ENCODE measurements around a stretch of chr16.

GRCh38 chr16:1171867-1172400 is 19.0 kb downstream of the CACNA1H start:
- PRO-cap = no peak

DNA sequence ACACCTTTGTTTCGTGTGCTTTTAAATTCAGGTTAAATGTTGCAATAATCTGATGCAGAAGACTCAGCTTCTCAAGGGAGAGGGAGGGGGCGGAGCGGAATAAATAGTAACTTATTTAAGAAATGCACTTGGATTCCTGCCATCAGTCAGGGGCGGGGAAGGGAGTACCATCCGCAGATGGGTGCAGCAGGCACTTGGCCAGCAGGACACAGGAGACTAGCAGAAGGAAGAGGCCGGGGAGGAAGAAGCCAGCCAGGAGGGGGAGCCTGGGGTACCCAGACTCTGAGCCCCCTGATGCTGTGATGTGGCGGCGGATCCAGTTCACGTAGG is 3.5 kb downstream of the TPSG1 start:
- PRO-cap = no peak

- PRO-cap = unidirectional peak, plus-strand start at chr16:1291088
Observed at GRCh38 chr16:1290997-1291231, 18.5 kb upstream of the UBE2I start.

GRCh38 chr16:1308615-1309288 is 684 bp upstream of the UBE2I start:
- PRO-cap = unidirectional peak, minus-strand start at chr16:1308868

DNA sequence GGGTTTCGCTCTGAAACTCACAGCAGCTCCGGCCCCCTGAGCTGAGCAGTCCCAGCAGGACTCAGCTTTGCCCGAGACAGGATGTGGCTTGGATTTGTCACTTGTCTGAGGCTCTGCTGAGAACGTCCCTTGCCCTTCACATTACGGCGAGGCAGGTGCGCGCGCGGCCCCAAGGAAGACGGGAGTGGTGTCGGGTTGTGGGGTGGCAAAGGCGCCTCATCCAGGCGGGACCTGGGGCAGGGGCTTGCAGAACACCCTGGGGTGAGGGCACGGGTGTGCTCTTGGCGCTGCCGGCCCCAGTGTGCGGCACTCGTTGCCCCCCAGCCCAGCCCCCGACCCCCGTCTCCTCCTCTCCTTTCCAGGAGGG is 5.6 kb downstream of the UBE2I start:
- PRO-cap = no peak

DNA sequence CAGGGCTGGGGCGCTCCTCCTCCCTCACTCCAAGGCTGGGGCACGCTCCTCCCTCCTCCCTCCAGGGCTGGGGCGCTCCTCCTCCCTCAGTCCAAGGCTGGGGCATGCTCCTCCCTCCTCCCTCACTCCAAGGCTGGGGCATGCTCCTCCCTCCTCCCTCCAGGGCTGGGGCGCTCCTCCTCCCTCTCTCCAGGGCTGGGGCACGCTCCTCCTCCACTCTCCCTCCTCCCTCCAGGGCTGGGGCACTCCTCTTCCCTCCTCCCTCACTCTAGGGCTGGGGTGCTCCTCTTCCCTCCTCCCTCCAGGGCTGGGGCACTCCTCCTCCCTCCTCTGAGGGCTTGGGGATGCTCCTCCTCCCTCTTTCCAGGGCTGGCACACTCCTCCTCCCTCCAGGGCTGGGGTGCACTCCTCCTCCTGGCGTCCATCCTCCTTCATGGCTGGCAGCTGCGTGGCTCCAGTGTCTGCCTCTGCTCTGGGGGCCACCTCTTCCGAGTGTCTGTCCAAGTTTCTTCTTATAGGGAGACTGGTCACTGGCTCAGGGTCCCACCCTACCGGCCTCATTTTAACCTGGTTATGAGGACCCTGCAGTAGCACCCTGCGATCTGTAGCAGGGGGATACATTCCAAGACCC is 24.5 kb downstream of the GNPTG start:
- PRO-cap = no peak

GRCh38 chr16:1402018-1402411 is 12.5 kb downstream of the UNKL start:
- PRO-cap = no peak

DNA sequence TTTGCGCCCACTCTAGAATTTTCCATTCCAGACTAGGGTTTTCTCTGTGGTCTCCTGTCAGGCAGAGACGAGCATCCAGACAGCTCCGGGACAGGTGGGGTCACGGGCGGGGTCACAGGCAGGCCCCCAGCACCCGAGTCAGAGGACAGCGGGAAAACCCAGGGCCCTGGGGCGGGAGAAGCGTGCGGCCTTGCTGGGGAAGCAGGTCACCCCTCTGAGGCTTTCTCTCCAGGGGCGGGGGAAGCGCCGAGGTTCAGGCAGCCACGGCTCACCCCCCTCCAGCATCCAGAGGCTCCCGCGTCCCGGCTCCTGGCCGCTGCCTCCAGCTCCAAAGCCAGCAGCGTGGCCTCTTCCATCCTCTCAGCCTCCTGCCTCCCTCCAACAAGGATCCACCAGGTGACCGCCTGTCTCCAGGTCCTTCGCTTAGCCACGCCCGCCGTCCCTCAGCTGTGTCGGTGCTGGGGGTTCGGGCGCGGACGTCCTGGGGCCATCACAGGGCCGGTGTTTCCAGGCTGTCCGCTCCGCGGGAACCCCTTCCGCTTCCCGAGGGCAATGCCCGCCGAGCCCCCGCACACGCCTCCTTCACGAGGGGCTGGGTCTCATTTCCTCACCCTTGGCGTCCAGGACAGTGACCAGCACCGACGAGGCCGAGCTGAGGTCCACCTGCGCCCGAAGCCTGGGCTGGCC is 2.9 kb upstream of the PERCC1 start:
- PRO-cap = no peak

GRCh38 chr16:1460125-1460817 is 14.6 kb downstream of the CLCN7 start:
- PRO-cap = no peak

DNA sequence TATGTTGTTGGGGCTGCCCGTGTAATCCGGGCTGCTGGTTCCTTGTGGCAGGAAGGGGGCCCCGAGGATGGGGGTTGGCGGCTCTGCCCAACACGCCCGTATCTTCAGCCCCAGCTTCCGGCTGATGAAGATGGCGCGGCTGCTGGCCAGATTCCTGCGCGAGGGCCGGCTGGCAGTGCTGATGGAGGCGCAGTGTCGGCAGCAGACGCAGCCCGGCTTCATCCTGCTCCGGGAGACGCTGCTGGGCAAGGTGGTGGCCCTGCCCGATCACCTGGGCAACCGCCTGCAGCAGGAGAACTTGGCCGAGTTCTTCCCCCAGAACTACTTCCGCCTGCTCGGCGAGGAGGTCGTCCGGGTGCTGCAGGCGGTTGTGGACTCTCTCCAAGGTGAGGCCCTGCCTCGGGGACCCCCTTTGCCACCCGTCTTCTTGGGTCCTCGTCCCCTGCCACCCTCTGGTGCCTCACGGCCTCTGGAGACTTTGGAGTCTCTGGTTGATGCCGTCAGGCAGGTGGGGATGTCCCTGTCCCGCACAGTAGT is 2.1 kb downstream of the TELO2 start:
- PRO-cap = no peak

DNA sequence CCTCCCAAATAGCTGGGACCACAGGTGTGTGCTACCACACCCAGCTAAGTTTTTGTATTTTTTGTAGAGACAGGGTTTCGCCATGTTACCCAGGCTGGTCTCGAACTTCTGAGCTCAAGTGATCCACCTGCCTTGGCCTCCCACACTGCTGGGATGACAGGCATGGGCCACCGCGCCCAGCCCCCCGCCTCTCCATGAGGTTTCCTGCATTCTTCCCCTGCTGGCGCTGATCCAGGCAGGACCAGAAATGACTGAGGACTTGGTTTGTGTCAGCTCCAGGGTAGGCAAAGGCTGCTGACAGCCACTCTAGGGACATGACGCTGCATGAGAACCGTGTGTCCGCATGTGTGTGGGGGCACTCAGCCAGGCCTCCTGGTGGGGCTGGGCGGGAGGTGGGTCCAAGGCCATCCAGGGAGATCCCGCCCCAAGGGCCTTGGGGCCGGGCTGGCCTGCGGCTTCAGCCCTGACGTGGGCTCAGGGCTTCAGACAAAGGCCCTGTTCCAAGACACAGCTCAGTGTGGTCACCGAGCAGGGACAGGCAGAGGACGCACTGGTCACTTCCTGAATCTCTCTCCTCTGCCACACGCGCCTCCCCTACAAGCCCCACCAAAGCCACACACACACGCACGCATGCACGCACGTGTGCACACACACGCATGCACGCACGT is 5.6 kb upstream of the TMEM204 start:
- PRO-cap = unidirectional peak, plus-strand start at position 515 of the sequence

GRCh38 chr16:1535246-1536357 is 2.1 kb downstream of the TMEM204 start:
- PRO-cap = no peak

DNA sequence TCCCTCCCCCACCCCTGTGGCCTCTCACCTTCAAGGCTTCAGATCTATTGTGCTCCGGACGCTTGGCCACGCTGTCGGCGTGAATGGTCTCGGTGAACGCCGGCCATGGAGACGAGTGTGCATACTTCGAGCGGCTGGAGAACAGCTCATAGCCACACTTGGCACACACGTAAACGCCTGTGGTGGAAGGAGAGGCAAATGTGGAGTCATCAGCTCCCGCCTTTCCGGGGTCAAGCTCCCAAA is 1.8 kb downstream of the MSRB1 start:
- PRO-cap = no peak

GRCh38 chr16:1960649-1961378 is 1.5 kb downstream of the NDUFB10 start:
- PRO-cap = no peak

DNA sequence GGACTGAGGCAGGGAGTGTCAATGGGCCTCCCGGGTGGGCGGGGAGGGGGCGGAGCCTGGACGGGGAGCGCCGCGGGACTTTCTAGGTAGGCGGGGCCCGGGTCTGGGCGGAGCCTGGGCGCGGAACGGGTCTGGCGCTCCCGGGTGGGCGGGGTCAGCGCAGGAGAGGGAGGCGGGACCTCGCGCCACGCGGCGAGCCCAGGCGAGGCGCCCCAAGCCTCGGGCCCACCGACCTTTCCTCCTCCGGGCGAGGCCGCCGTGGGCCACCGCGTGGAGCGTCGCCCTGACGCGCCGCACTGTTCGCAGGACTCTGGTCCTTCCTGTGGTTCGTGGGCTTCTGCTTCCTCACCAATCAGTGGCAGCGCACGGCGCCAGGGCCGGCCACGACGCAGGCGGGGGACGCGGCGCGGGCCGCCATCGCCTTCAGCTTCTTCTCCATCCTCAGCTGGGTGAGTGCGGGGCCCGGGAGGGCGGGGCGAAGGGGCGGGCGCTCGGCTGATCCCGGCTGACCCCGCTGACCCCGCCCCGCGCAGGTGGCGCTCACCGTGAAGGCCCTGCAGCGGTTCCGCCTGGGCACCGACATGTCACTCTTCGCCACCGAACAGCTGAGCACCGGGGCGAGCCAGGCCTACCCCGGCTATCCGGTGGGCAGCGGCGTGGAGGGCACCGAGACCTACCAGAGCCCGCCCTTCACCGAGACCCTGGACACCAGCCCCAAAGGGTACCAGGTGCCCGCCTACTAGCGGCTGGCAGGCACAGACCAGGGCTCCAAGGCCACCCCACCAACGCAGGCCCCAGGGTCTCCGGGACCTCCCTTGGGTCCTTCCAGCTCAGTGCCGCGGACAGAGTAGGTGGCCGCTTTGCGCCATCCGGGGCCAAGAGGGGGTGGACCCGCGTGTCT is 2.8 kb downstream of the SYNGR3 start:
- PRO-cap = no peak

DNA sequence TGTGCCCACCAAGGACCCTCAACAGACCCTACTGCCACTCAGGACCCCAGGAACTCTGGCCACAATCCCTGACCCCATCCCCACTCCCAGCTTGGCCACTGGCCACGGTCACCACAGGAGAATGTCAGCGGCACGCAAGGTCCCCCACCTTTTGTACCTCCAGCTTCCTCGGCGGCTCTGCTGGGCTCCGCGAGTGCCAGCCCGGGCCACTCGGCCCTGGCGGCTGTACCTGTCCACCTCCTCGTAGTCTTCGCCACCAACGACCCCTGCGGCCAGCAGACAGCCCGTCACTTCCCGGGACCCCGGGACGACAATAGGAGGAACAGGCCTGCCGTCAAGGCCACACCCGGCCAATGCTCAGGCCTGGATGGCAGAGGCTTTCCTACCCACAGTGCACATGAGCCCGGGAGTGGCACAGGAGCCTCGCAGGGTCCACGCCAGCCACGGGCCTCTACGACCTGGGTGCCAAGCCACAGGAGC is 11.7 kb downstream of the SYNGR3 start:
- PRO-cap = no peak

DNA sequence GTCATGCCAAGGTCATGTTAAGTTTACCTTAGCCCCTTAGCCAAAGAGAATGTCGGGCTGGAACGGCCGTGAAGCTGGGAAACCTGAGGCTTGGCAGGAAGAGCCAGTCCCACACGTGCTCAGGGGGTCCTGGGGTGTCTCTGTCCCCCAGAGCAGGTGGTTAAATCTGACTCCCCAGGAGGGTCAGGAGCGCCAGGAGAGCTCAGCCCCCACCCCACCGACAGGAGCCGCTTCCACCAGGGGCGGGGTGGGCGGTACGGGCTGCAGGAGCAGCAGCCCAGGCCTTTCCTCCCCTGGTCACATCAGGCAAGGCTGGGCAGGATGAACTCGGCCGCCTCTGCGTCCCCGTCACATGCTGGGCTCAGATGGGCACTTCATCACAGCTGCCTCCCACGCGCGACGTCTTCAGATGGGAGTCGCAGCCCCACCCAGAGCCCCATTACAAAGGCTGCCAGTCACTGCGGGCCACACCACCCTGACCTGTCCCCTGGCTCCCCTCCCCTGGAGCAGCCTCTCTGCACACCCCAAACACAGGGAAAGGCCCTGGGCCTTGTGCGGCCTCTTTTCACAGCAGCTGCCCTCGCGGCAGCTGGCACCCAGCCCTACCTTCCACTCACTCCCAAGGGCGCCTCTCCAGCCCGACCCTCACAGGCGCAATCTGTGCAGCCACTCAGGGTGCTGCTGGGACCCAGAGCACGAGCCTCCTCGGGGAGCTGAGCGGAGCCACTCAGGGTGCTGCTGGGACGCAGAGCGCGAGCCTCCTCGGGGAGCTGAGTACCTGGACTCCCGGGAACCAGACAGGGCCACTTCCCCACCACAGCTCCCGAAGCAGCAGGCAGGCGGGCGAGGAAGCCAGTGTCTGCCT is 14.7 kb upstream of the NPW start:
- PRO-cap = no peak

DNA sequence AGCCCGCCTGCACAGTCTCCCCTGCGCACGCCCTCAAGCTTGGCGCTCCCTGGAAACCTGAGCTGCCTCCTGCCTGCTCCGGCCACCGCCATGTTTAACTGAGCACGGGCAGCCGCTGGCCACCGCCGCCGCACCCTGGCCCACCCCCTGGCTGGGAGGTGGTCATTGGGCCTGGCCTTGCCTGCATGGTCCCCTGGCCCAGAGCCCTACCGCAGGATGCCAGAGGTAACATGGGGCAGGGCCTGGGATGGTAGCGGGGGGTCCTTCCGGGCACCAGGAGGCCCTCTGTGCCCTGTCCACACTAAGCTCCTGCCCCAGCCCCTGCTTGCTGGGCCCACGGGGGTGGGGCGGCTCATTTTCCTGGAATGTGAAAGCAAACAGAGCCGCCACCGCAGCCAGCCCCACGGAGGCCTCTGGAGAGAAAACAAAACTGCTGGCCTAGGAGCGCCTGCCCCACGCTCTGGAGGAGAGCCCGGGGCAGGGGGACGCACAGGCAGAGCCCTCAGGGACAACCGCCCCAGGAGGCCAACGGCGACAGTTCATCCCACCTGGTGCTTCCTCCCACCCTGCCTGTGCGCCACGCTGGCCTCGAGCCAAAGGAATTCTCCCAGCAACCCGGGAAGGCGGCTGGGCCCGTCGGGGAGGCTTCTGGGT is 8.9 kb downstream of the NHERF2 start:
- PRO-cap = bidirectional peak, plus-strand start at position 222 of the sequence, minus-strand start at position 92 of the sequence; bidirectional peak, plus-strand start at position 427 of the sequence, minus-strand start at position 303 of the sequence

DNA sequence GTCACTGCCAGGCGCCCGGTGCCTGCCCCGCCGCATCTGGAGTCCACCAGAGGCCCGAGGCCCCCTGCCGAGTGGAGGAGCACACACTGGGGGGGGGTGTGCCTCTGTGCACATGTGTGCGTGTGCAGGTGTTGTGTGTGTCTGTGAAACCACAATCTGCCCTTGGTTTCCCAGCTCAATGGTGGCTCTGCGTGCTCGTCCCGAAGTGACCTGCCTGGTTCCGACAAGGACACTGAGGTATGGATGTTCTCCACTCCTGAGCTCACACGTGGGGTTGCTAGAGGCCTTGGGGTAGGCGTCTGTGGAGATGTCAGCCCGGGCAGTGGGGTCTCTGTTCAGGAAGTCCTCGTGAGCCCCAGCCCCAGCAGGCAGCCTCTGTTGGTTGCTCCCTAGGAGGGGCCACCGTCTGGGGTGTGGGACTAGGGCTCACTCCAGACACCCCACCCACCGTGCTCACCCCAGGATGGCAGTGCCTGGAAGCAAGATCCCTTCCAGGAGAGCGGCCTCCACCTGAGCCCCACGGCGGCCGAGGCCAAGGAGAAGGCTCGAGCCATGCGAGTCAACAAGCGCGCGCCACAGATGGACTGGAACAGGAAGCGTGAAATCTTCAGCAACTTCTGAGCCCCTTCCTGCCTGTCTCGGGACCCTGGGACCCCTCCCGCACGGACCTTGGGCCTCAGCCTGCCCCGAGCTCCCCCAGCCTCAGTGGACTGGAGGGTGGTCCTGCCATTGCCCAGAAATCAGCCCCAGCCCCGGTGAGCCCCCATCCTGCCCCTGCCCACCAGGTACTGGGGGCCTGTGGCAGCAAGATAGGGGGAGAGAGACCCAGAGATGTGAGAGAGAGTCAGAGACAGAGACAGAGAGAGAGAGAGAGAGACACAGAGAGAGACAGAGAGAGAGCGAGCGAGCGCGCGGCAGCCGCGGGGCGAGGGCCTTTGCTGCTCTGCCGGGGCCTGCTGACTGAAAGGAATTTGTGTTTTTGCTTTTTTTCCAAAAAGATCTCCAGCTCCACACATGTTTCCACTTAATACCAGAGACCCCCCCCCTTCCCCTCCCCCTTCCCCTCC is 9.9 kb downstream of the NTHL1 start:
- PRO-cap = bidirectional peak, plus-strand start at position 316 of the sequence, minus-strand start at position 212 of the sequence

DNA sequence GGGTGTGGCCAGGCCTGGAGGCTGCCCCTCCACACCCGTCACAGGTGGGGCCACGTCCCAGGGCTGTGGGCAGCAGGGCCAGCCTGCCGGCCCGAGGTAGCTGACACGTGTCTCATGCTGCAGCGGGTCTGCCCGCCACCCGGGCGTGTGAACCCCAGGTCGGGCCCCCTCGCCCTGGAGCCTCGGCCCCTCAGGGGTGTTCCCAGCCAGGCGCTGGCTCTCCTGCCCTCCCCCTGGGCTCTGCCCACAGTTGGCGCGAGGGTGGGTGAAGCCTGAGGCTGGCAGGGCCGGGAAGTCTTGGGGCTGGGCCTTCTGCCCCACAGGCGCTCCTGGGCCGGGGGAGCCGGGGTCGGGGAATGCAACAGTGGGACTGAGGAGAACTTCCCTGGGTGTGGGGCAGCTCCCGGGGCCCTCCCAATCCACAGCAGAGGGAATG is 11.5 kb downstream of the PKD1 start:
- PRO-cap = no peak

Measured in left lobe of liver (tissue), 1 donor.